Esophagus squamous epithelium (tissue), 4 donors: ENCODE measurements around a stretch of chr9.

GRCh38 chr9:91714071-91714978 is 235.7 kb downstream of the ROR2 start:
- PRO-cap = bidirectional peak, plus-strand start at chr9:91714404, minus-strand start at chr9:91714334; bidirectional peak, plus-strand start at chr9:91714669, minus-strand start at chr9:91714467
- RAMPAGE, long total RNA, 4 experiments = no peak in any of the 4 experiments

- PRO-cap = no peak
- RAMPAGE, long total RNA, 4 experiments = no peak in any of the 4 experiments
These were observed 151.4 kb downstream of the ROR2 start for GRCh38 chr9:91798446-91799120.

GRCh38 chr9:91817776-91818344 is 132.2 kb downstream of the ROR2 start:
- PRO-cap = unidirectional peak, minus-strand start at chr9:91817983
- RAMPAGE, long total RNA, 4 experiments = no peak in any of the 4 experiments

GRCh38 chr9:91838177-91838591 is 111.8 kb downstream of the ROR2 start:
- PRO-cap = no peak
- RAMPAGE, long total RNA, 4 experiments = no peak in any of the 4 experiments

GRCh38 chr9:91843577-91844123 is 106.4 kb downstream of the ROR2 start:
- PRO-cap = no peak
- RAMPAGE, long total RNA, 4 experiments = no peak in any of the 4 experiments

DNA sequence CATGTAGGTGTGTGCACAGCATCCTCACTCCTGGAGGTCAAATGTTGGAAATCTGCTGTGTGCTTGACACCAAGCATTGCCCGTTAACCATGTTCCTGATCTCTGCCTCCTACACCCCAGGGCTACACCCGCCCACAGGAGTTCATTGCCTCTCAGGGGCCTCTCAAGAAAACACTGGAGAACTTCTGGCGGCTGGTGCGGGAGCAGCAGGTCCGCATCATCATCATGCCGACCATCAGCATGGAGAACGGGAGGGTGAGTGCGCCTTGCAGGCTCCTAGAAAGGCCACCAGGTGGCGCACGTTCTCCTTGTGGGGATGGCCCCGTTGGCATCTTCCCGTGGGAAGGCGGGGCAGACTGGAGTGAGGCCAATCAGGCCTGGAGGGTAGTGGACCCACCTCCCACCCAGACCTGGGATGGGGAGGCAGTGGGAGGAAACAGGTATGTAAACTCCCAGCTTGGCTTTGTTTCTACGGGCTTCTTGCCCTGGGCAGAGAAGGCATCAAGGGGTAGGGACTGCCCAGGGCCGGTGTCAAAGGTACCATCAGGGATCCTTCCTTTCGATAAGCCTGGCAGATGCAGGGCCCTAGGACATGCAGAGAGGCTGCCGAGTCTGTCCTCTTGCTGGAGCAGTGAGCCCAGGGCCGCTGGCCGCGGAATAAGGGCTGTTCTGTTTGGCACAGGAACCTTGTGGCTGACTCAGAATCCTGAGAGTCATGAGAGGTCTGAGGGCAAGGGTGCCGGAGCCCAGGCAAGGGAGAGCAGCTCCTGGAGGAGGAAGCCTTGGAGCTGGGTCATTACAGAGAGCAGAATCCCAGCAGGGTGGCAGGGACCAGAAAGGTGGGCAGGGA is 18.8 kb upstream of the SPTLC1 start:
- PRO-cap = no peak
- RAMPAGE, long total RNA, 4 experiments = no peak in any of the 4 experiments

GRCh38 chr9:92410245-92410578 is 5.8 kb upstream of the OGN start:
- PRO-cap = no peak
- RAMPAGE, long total RNA, 4 experiments = no peak in any of the 4 experiments

- PRO-cap = unidirectional peak, plus-strand start at chr9:92432606
- RAMPAGE, long total RNA, 4 experiments = no peak in any of the 4 experiments
These were observed 8.1 kb upstream of the OMD start for GRCh38 chr9:92432354-92432718.

GRCh38 chr9:92534245-92534678 is 1.5 kb downstream of the ECM2 start:
- PRO-cap = no peak
- RAMPAGE, long total RNA, 4 experiments = no peak in any of the 4 experiments

DNA sequence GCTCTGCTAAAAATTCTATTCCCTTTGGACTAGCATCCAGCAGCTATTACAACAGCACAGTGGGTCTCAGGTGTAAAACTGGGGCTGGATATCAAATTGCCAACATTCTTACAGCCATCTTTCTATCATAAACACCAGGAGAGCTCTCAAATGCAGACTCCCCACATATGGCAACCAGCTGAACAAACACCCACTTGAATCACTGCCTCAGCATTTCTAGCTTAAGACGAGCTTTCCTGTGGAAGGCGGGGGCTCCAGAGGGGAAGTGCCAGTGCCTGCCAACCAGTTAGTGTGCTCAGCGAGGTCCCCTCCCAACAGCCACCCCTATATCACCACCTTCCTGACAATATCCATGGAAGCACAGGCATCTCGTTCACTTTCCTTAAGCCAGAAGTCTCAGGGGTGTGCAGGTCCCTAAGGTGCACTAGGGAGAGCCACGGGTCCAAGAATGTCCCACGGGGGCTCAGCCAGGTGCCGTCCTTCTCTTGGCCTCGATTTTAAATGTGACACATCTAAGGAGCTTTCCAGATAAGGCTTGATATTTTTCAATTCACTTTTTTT is 62.1 kb downstream of the IPPK start:
- PRO-cap = no peak
- RAMPAGE, long total RNA, 4 experiments = no peak in any of the 4 experiments

GRCh38 chr9:92666006-92666299 is 4.0 kb downstream of the IPPK start:
- PRO-cap = no peak
- RAMPAGE, long total RNA, 4 experiments = no peak in any of the 4 experiments

GRCh38 chr9:92722569-92723694 is 41.7 kb downstream of the BICD2 start:
- PRO-cap = unidirectional peak, plus-strand start at chr9:92722711; unidirectional peak, minus-strand start at chr9:92723003; bidirectional peak, plus-strand start at chr9:92723420, minus-strand start at chr9:92723335
- RAMPAGE, long total RNA, 4 experiments = no peak in any of the 4 experiments

DNA sequence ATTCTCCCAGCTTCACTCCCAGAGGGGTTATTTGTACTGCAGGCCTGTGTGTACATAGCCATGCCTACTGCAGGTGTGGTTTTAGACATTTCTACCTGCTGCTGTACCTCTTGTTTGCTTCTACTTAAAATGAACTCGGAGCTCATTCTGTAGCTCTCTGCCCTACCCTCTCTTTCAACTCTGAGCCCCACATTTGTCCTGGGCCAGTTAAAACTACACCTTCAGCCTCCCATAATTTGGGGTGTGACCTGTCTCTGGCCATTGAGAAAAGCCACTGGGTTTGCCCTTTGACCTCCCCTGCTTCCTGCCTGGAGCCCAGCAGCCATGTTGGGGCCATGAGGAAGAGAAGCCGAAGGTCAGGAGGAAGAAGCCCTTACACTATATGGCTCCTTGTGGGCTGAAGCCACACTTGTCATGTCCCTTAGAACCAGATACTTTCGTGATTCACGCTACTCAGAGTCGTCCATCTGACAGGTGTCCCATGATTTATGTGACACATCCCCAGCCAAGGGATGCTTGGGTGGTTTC is 9.4 kb upstream of the CARD19 start:
- PRO-cap = no peak
- RAMPAGE, long total RNA, 4 experiments = no peak in any of the 4 experiments

DNA sequence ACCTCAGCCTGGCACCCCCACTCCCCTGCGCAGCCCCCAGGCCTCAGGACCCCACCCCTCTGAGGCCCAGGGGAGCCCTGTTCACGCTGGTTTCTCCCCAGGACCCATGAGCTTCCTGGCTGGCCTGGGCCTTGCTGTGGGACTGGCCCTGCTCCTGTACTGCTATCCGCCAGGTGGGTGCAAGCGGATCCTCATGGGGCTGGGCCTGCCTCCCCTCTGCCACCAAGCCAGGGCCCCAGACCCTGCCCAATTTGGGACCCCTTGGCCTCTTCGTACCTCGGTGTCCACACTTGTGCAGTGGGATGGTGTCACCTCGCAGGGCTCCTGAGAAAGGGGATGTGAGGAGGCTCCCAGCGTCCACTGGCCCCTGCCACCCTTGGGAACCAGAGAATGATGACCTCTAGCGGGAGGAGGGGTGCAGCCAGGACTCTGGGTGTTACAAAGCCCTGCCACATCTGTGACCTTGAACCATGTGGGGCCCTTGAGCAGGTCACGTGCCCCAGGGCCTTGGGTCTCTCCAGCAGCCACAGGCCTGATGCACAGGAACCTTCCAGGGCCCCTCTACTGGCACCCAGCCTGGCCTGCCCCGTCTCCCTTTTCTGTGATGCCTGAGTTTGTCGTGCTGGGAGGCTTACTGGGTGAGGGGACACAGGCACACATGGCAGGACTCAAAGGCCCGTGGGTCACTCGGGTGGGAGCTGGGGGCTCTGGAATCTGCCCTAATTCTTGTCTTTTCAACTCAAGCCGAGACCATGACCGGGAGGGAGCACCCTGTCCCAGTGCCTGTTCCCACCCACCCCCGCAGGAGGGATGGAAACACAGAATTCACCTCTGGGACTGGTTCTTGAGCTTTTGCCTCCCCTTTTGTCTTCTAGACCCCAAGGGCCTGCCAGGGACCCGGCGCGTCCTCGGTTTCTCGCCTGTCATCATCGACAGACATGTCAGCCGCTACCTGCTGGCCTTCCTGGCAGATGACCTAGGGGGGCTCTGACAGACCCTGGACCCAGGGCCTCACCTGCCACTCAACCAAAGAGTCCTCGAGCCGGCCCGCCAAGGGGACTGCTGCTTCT is 16.4 kb downstream of the CARD19 start:
- PRO-cap = no peak
- RAMPAGE, long total RNA, 4 experiments = no peak in any of the 4 experiments

GRCh38 chr9:93121546-93122403 is 12.3 kb downstream of the NINJ1 start:
- PRO-cap = no peak
- RAMPAGE, long total RNA, 4 experiments = no peak in any of the 4 experiments

GRCh38 chr9:93132993-93133935 is 787 bp downstream of the NINJ1 start:
- PRO-cap = unidirectional peak, plus-strand start at chr9:93133388; bidirectional peak, plus-strand start at chr9:93133687, minus-strand start at chr9:93133653; bidirectional peak, plus-strand start at chr9:93133741, minus-strand start at chr9:93133747
- RAMPAGE, long total RNA, 4 experiments = no peak in any of the 4 experiments

DNA sequence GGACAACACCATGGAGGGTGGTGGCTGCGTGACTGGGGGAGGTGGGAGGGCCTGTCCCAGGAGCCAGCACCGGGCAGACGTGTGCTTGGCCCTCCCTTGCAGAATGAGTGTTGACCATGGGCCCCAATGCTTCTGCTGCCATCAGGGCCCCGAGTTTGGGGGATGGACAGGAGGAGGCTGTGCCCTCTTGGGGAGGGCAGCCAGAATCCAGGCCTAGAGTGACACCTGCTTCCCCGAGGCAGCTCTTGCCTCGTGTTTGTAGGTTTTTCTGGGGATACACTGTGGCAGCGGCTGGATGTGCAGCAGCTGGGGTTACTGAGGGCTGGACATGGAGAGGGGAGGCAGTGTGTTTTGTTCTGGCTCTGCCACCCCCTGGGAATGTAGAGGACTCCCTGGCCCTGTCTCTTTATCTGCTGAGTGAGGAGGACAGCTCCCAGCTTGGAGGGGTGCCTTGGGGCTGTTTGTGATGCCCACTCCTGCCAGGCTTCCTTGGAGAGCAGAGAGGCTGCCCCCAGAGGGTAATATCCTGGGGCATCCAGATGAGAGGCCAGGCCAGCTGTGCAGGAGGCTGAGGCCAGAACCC is 22.7 kb downstream of the WNK2 start:
- PRO-cap = no peak
- RAMPAGE, long total RNA, 4 experiments = no peak in any of the 4 experiments

DNA sequence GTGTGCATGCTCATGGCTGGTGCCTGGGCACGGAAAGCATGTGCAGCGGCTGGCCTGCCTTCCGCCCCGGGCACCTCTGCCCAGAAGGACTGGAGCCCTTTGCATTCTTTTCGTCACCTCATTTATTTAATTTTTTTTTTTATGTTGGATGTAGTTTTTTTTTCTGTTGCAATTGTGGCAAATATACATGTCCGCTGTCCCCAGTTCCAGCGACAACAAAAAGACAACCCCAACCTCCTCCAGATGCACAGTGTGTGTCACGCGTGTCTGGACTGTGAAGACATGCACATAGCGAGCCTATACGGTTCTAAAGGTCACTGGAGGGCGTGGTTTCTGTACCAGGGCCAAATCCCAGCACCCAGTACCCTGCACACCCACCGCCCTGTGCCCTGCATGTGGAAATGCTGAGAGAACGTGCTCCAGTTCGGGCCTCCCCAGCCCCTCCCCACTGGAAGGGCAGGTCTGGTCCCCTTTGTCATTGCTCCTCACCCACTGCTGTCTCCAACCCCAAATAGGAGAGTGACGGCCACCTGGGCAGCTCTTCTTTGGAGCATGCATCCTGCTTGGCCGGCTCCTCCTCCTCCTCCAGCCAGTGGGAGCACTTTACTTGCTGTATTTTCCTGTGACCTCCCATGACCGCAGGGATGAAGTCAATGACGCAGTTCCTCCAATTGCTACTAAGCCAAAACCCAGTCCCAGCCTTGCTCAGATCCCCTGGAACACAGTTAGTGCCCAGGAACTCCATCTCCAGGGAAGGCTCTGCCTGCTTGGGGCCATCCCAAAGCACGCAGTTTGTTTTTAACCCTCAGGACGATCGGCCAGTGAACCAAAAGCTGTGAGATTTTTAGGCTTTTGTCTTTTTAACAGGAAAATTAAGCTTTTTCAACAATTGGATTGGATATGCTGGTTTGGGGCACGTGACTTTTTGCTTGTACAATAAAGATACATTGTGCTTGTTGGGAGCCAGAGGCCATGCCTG is 116.7 kb downstream of the WNK2 start:
- PRO-cap = no peak
- RAMPAGE, long total RNA, 4 experiments = no peak in any of the 4 experiments

DNA sequence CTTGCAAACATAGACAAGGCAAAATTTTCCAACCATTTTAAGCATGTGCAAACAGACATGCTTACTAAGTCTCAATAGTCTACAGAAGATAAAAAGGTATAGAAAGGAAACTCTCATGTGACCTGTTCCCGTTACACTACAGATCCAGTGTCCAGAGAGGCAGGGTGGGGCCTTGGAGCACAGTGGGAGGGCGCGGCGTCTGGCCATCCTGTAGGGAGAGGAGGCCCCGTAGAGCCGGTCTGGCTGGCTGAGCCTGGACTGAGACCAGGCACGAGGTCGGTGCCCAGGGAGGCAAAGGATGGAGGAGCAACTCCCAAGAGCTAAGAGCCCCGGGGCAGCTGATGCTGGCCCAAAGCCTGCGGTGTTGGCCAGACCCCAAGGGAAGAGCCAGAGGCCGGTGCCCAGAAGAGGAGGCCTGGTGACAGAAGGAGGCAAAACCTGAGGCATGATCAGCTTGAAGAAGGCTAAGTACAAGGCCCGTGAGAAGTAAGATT is 109.1 kb upstream of the FAM120A start:
- PRO-cap = no peak
- RAMPAGE, long total RNA, 4 experiments = no peak in any of the 4 experiments

- PRO-cap = no peak
- RAMPAGE, long total RNA, 4 experiments = no peak in any of the 4 experiments
These were observed 23.4 kb upstream of the FAM120AOS start for GRCh38 chr9:93476692-93477282.